ENCODE measurements around a stretch of chr2.

DNA sequence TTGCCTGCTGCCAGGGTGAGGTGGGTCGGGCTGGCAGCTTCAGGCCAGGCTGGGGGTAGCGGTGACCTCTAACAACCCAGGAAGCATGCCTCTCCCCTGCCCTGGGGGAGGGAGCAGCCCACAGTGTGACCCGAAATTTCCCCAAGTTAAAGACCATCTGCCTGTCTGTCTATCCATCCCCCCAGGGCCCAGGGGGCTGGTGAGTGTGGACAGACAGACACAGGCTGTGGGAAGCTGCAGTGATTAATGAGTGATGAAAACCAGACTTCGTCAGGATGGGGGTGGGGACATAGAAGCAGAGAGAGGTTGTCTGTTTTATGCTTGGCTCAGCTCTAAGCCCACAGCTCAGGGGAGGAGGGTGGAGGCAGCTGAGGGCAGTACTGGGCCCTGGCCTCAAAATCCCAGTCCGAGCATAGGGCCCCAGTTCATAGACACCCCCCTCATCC, 144.0 kb downstream of the ZFP36L2 start:
- RRBS = no CpG with 5 or more reads among the region's 5 CpGs

DNA sequence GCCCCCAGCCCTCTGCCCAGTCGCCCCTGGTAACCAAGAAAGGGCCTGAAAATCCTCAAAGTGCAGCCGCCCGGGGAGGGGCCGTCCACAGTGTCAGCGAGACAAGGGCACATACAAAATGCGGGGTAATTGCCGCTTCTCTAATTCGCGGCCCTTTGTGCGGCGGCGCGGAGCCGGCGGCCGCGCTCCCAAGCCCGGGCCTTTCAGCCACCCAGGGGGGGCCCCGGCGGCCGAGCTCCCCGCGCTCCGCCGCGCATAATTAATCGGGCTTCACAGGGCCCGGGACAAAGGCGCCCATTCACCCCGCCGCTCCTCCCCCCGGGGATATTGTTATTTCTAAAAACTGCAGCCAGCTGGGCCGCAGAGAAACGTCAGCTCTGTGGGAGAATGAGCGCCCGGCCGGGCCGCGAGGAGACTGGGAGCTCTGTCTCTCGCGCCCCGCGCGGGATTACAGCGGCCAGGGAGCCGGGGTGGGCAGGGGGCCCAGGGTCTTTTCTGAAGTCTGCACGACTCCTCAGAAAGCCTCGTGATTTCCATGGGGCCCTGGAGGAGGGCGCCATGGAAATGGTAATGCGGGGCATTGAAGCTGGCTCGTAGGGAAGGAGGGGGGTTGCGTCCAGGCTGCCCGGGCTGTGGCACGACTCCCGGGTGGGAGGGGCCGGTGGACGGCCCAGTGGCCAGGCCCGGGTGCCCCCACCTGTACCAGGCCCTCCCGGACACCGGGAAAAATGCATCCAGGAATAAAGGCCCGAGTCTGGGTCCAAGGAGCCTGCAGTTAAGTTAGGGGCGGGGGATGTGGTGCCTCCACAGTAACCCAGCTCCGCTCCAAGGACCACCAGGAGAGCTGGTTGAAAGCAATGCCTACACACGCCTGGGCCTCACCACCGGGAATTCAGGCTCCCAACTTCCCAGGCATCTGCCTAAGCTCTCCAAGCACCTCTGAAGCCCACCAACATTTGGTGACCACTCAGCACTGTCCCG, 125.4 kb downstream of the ZFP36L2 start:
- RRBS = 94% methylated on average over 31 of the region's 66 CpGs

- RRBS = no CpG with 5 or more reads among the region's 11 CpGs
Observed at GRCh38 chr2:43134001-43134362, 92.4 kb downstream of the ZFP36L2 start.

DNA sequence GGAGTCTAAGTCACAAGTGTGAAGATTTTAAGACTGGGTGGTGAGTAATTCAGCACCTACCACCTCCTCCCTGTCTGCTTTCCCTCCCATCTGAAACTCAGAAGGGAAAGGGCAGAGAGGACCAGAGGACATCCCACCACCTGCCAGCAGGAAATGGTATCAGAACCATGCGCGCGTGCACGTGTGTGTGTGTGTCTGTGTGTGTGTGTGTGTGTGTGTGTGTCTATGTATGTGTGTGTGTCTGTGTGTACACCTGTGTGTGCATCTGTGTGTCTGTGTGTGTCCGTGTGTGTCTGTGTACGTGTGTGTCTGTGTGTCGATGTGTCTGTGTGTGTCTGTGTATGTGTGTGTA, 76.9 kb downstream of the ZFP36L2 start:
- RRBS = no CpG with 5 or more reads among the region's 7 CpGs

- RRBS = no CpG with 5 or more reads among the region's 9 CpGs
Observed at GRCh38 chr2:43152140-43152802, 74.1 kb downstream of the ZFP36L2 start.

- RRBS = no CpG with 5 or more reads among the region's 4 CpGs
Observed at GRCh38 chr2:43159853-43160157, 66.6 kb downstream of the ZFP36L2 start.

GRCh38 chr2:43218163-43219191, 7.9 kb downstream of the ZFP36L2 start:
- RRBS = 12% methylated on average over 8 of the region's 19 CpGs

DNA sequence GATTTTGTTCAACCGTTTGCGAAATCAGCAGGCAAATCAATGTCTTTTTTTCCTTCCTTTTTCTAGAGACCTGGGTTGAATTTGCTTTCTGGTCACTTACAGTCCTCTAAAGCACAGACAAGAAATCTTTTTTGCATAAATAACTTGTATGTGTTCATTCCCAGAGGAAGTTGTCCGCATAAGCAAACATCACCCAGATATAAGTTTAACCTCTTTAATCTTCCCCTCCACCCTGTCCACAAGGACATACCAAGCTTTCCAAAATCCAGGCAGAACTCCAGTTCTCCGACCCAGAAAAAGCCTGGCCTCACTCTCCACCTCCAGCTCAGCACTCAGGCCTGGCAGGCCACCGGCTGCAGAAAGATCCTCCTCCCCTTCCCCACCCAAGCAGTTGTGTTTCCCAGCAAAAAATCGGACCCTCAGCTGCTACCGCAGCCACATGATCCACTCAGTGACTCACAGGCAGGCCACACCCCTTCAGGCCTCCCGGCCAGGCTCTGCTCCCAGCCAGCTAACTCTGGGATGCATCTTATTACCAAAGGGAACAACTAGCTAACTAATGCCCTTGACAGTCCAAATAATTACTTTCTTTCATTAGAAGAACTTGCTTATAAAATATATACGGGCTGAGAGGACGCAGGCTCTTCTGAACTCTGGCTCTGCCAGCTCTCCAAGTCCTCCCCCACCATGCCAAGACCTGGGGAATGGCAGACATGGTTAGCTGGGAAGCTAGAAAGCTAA, 4.6 kb downstream of the ZFP36L2 start:
- RRBS = no CpG with 5 or more reads among the region's 10 CpGs

DNA sequence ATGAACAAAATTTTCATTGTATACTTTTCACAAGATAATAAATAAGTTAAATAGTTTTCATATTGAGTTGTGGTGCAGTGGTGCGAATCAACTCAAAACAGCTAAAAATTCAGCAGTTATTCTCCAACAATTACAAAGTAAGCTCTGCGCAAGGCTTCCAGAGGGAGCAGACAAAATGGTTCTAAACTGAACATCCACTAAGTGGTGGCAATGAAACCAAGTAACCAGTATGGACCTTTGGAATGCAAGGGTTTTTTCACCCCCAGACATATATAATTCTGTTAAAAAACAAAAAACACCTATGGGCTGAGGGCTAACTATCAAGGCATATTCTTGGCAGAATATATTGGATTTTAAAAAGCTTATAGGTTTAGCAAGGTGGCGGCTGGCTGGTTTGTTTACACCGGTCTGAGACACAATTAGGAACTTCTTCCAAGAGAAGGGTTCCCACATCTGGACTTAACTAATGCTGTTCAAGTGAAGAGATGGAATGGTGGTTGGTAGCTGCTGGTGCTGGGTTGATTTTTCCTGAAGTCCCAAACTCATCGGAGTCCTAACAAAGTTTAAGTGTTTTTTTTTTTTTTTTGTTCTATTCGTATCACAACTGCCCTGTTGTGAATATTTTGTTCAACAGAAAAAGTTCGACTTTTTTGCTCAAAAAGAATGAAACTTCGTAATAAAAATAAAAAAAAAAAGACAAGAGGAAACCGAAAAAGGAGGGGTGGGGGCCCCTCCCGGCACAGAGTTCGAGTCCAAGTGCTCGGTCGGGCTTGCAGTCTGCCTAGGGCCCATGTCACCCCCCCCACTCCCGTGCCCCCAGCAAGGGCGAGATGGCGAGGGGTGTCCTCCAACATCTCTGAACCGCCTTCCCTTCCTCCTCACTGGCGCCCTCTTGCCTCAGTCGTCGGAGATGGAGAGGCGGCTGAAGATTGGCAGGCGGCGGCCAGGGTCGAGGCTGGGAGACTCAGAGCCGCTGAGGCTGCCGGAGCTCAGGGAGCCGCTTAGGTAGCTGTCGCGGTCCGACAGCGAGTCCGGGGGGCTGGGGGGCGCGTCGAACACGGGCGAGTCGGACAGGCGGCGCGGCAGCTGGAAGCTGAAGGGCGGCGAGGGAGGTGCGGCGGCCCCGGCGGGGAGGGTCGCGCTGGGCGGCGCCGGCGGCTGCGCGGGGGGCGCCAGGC, 2.6 kb downstream of the ZFP36L2 start:
- RRBS = 2% methylated on average over 17 of the region's 56 CpGs

- RRBS = no CpG with 5 or more reads among the region's 4 CpGs
Observed at GRCh38 chr2:43269754-43270264, 43.4 kb upstream of the ZFP36L2 start.

DNA sequence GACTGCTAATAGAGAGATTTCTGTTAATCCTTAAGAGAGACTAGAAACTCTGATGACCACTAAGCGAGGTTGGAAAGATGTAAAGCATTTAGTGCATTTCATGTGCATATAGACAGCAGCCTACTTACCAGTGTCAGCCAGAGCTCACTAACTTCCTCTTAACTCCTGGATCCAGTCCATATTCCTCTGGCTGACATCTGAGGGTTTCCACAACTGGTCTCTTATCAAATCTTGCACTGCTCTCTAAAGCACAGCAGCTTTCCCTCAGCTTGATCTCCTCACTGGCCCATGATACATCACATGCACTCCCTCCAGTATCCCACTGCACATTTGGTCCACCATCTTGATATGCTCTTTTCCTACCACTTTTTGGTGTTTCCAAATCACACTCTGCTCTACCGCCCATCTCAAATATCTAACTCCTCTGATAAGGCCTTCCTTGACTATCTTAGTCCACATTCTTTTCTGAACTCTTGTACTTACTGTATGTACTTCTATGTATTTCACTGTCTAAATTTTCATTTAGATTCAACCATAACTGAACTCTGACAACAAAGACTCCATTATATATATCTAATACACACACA, 105.0 kb upstream of the ZFP36L2 start:
- RRBS = no CpG with 5 or more reads among the region's 2 CpGs

- RRBS = no CpG with 5 or more reads among the region's 4 CpGs
Observed at GRCh38 chr2:43333471-43333892, 107.1 kb upstream of the ZFP36L2 start.

GRCh38 chr2:43426108-43426906, 169.5 kb downstream of the THADA start:
- RRBS = no CpG with 5 or more reads among the region's 2 CpGs

GRCh38 chr2:43469673-43470550, 125.9 kb downstream of the THADA start:
- RRBS = no CpG with 5 or more reads among the region's 10 CpGs

- RRBS = no CpG with 5 or more reads among the region's 9 CpGs
Observed at GRCh38 chr2:43840104-43840669, 1.4 kb downstream of the ABCG8 start.

DNA sequence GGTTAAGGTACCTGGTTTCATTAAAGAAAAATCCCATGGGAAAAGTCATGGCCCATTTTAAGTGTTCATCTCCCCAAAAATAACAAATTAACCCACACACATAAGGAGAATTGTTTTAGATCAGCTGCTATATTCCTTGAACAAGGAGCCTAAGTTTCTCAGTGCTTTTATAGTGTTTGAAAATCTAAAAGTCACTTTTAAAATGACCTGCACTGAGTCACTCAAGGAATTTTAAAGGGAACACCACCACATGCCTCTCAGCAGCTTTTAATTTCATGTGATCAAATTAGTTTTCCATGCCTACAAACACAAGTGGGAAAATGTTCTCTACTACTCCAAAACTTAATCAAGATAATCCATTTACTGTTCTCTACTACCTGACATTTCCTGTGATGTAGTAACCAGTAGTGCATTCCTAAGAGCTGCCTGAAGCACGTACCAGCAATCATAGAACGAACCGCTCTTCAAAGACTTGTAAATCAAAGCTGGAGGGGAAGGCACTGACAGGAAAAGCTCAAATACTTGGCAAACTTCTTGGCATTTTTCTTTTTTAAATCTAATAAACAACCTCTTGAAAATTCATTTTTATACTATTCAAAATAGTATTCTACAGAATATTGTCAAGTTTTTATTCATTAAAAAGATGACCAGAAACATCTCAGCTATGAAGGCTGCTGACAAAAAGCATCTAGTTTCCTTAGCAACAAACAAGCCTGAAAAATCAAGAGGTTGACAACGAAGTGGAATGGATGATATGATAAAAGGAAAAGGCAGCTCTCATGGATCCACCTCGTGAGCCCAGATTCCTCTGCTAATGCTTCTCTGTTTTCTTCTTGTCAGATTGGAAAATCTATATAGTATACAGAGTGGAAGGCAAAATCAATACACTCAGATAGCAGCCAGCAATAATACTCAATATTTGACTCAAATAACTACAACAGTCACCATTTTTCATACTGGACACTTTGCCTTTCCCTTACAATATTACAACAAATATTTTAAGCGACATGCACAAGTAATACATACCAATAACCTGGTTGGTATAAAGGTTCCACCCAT, 37.1 kb downstream of the LRPPRC start:
- RRBS = no CpG with 5 or more reads among the region's 6 CpGs

- RRBS = no CpG with 5 or more reads among the region's 7 CpGs
Observed at GRCh38 chr2:44075373-44076078, 79.7 kb upstream of the LRPPRC start.

DNA sequence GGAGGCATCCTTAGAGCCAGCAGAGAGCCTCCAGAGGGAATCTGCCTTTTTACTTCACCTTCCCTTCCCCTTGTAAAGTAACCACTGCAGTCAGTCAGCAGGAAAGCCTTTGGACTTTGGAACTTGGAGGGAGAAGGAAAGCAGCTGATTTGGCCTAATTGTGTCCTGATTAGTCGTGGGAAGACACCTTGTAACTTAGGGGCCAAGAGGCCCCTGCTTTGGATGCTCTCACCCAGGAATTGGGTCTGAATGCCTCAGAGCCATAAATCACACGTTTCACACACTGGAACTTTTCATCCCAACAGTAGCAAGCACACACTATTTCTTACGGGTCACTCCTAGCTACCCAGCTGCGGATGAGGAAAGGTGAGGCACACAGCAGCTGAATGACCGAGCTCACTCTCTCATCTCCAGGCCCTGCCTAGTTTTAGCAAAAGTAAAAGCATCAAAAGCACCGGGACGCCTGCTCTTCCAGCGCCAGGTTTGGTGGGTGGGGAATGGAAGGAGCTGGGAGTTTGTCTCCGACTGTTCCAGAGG, 80.9 kb upstream of the PPM1B start:
- RRBS = no CpG with 5 or more reads among the region's 9 CpGs

GRCh38 chr2:44169341-44169977, 784 bp downstream of the PPM1B start:
- RRBS = 4% methylated on average over 14 of the region's 31 CpGs

DNA sequence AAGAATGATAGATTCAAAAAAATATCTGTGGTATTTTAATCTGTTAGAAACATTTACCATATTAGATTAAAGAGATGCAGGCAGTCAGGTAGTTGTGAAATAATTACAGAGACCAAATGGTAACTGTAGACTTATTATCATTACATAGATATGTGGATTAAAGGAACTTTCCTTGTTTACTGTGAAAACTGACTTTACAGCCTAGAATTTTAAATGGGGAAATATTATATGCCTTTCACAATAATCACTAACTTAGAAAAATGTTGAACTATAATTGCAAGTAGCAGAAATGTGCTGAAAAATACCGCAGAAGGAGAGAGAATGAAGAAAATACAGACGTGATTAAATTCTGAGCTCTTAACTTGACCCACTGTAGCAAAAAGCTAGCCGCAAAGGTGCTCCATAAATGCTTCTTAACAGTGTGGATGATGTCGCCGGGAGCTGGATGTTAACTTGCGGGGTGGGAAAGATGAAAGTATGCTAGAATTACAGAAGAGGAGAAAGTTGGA, 52.4 kb downstream of the PPM1B start:
- RRBS = no CpG with 5 or more reads among the region's 6 CpGs

Measured in HL-60 (cell line).